Type B pancreatic cell (in vitro differentiated cells): Measurements from ENCODE around the genes CCL2, LIG3 and NLE1.

GRCh38 chr17:32381545-32382210, 31.7 kb downstream of the ZNF207 start:
- PRO-cap, result no peak

- PRO-cap, result no peak
Observed at GRCh38 chr17:32384290-32385038, 34.5 kb downstream of the ZNF207 start.

DNA sequence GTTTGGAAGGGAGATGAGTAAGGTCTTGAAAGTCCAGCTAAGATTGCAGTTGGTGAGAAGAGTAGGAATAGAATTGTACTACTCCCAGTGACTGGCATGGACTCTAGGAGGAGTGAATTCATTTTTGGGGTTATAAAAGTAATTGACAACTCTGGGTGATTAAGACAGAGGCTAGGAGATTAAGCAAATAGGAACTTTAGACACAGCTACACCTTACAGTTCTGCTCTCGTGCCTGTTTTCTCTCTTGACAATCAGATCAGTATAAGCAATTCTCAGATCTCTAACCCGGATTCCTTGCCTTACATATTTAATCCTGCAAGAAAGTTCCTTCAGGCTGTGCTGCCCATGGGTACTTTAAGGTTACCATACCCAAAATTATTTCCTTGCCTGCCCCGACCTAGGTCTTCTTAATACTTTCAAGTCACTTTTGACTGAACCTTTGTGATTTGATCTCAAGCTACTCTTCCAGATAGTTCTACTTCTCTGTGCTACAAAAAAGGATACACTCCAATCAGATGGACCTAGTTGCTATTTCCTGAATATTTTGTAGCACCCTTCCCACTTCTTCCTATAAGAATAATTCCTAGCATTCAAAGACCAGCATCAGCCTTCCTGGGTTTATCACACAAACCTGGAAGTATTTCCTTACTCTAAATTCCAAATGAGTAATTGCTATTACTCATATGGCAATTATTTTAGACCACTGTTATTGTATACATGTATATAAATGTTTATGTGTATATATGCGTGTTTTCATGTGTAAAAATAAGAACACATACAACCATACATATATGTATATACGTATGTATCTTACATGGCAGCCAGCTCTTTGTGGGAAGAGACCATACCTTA, 130.9 kb downstream of the MYO1D start:
- PRO-cap, result no peak

- PRO-cap, result no peak
Observed at GRCh38 chr17:32851035-32852001, 25.6 kb downstream of the MYO1D start.

GRCh38 chr17:32856290-32857123, 20.4 kb downstream of the MYO1D start:
- PRO-cap, result no peak

DNA sequence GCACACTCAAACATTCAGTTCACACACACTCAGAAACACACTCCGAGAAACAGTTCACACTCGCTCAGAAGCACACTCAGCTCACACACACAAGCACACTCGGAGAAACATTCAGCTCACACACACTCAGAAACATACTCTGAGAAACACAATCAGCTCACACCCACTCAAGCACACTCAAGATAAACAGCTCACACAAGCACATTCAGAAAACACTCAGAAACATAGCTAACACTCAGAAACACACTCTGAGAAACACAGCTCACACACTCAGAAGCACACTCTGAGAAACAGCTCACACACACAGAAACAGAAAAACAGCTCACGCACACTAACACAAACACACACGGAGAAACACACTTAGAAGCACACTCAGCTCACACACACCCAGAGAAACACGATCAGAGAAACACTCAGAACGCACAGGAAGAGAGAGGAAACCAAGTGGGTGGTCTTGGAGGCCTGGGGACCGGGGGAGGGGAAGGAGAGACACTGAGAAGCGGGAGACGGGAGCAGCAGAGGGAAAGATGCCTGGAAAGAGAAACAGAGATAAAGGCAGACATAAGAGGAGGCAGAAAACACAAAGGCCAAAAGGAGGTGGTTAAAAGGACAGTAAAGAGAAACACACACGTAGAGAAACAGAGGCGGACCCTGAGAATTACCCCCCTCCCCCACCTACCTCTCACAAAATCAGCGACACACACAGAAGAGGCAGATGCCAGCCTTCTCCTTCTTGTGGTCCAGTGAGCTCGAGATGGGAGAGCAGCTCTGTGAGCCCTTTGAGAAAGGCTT, 1.2 kb downstream of the TMEM98 start:
- PRO-cap, result no peak

GRCh38 chr17:32936776-32937697, 9.1 kb downstream of the TMEM98 start:
- PRO-cap, result no peak

GRCh38 chr17:34254669-34255821, at the start of gene CCL2:
CCL2 (plus strand) TSS chr17:34255285.
- PRO-cap, result no peak

- PRO-cap, result no peak
Observed at GRCh38 chr17:34580586-34581442, 1.4 kb downstream of the TMEM132E start.

DNA sequence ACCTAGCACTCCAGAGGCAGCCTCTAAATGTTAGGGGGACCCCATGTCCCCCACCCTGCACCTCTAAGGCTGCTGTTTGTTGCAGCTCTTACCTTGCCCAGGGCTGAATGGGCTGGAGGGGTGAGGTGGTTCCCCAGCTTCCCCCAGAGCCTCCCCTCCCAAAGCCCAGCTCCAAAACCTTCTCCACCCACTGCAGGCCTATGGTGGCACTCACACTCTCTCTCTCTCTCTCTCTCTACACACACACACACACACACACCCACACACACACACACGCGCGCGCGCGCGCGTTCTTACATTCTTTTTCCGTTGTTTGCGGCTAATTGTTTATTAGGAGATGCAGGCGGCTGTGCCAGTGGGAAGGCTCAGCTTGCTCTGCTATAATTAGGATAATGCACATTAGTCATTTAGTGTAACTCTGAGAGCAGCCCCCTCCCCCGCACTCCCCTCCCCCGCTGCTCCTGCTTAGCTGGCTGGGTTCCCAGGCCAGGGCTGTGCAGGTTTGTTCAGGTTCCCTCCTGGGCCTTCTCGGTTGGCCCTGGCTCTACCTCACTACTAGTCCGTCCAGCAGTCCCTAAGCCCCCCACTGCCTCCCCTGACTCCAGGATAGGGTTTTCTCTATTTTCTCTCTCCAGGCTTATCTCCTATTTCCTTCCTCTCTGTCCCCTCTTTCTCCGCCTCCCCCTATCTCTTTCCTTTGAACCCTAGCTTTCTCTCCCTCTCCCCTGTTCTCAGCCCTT, 33.7 kb downstream of the TMEM132E start:
- PRO-cap, result no peak

GRCh38 chr17:34638219-34638613, 58.8 kb downstream of the TMEM132E start:
- PRO-cap, result no peak

DNA sequence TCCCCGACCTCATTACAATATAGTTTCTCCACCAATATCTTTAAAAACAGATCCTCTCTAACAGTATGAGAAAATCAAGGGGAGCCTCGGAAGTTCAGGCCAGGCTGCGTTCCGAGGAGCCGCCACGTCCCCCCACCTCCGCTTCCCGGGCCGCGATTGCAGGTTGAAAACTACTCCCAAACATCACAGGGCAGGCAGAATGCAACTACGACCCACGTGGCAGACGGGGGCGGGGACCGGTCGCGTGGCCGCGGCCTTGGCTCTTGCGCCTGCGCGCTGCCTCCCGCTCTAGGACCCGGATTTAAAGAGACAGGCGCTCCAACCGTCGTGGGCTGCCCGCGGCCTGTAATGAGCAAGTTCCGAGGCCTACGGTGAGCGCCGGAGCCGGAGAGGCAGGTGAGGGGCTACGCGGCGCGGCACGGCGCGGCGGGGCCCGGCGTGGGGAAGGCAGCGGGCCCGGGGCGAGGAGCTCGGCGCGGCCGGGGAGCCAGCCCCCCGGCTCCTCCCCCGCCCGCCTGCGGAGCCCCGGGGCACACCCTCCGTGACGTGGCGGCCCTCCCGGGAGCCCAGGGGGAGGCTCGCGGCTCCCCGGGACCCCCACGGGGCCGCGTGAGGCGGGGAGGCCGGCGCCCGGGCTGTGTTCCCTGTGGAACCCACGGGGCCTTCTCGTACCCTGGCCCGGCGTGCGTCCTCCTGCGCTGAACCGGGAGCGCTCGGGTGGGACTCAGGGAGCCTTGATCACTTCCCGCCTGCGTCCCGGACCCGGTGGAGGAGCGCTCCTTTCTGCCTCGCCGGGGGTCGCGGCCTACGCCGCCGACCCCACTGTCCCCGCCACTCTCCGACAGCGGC, at the start of gene LIG3:
Gene LIG3, plus strand, starts transcription at position 286 of the 849 bp plus-strand sequence.
- PRO-cap, result bidirectional peak, plus-strand start at position 304 of the sequence, minus-strand start at position 158 of the sequence; bidirectional peak, plus-strand start at position 342 of the sequence, minus-strand start at position 517 of the sequence

DNA sequence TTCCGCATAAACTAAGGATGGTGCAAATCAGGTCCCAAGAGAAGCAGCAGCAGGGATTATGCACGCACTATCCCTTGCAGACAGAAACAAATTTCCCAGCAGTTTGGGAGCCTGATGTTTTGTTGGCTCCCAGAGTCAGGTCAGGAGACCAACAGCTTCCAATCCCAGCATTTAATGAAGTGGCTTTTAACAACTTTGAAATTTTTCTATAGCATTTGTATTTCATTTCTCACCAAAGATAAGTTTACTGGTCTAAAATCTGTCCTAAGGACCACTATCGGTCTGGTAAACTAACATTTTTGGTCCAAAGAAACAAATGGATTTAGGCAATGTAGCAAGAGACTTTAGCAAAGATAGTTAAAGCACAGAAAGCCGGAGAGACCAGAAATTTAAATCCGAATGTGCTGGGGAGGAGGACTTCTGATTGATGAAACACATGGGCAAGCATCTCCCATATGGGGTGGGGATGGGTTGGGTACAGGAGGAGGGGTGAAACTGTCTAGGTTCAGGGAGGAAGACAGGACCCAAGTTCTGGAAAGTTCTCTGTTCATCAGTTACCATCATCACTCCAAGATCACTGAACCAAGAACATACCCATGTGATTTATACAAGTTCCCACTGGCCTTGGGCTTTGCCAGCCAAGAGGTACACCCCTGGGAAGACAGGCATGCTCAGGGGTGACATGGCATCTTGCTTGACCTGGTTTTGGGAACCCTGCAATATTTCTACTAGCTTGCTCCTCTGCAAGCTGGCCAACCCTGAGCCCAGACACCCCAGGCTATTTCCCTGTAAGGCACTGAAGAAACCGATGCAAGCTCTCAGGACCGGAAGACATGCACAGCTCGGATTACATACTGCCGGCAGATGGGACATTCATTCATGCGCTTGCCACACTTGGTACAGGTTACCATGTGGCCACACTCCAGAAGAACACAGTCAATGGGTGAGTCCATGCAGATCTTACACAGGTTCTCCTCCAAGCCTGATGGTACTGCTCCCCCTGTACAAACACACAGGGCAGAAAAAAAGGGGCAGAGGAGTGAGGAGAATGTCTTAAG, 31.2 kb downstream of the LIG3 start:
- PRO-cap, result no peak

DNA sequence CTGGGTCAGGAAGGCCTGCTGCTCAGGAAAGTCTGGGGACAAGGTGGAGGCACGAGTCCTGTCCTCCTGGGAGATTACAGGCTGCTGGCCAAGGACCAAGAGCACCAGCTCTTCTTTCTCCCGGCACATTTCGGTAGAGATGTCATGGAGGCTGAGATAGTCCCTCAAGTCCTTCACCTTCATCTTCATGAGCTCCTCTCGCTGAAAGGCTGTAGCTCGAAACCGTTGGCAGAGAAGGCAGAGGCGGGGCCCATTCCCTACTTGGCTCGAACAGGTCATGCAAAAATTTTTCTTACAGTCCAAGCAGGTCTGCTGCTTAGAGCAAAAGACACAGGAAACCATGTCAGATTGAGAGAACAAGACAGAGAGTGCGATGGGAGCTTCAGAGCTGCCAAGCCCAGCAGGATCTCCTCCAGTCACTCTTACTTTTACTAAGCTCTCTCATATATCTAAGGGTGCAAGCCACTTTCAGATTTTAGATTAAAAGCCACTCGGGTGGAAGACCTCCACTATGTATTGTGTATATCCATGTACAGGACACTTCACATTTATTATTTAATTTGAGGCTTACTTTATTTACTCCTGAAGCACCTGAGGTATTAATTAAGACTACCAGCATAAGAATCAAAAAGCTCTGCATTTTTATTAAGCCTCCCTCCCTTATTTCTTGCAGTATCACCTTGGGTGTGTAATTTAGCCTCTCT, 41.3 kb downstream of the LIG3 start:
- PRO-cap, result no peak

- PRO-cap, result no peak
Observed at GRCh38 chr17:35069228-35069808, 5.8 kb upstream of the RFFL start.

DNA sequence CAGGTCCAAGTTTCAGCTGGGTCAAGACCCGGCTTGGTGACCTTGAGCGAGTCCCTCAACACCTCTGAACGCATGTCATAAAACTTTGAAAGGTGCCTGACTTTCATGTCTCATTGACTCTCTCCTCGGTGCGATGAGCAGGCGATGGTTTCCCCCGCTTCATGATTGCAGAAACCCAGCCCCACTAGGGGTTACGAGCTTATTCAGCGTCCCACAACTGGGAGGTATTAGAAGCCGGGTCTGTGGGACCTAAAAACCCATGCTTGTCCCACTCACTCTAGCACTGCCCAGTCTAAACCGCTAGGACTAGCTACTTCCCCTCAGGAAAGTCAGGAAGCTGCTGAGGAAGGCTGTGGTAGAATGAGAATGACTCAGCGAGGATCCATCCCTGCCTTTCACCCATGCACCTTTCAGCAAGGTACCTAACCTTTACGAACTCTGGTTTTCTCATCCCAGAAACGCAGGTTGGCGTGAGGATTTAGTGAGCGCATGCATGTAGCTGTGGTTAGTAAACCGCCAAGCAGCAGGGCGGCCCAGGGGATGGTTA, 26.2 kb upstream of the RFFL start:
- PRO-cap, result no peak

DNA sequence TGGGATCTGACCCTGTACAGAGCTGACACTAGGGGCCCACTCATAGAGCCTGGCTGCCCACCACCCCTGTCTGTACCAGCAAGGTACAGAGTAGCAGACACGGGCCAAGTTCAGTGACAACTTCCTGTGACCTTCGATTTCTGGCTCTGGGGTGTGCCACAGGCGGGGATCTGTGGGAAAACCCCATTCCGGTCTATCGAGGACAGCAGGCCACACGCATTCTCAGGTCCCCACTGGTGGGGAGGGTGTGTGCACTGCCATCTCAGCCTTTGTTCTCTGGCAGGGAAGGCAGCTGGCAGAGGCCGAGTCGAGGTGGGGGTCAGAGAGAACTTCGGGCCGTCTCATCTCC, 10.0 kb downstream of the NLE1 start:
- PRO-cap, result no peak

DNA sequence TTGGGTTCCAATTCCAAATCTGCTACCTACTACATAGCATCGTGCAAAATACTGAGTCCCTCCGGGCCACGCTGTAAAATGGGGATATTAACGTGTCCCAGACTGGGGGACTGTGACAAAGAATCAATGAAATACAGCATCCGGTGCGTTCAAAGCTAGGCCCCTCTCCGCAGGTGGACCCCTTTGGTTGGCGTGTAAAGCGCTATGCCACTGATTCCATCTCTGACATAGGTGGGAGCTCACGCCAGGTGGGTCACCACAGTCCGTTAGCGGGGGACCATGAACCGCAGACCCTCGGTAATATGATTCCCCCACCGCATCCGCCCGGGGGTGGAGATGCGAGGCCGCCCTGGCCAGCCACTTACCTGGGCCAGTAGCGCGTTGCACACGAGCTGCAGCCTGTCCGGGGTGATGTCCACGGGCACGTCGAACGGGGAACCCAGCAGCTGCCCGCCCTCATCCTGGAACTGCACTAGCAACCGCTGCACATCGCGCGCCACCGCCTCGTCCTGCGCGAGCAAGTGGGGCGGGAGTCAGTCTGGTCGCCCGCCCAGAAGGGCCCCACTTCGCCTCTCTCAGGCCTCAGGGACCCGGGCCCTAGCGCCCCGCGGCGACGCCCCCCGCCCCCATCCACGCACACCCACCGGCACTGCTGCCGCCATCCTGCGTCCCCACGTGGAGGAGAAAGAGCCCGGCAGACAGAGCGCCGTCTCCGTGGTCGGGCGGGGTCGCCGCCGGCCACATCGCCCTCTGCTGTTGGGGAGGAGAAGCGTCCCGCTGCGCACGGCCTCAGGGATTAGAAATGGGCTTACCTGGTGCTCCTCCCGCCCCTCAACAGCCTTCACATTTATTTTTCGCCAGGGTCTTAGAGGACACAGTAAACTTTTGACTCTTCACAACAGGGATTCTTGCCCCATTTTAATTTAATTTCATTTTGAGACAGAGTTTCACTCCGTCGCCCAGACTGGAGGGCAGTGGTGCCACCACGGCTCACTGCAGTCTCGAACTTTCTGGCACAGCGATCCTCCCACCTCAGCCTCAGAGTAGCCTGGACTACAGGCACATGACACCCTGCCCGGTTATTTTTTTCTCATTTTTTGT, at the start of gene NLE1:
Gene NLE1, minus strand, starts transcription at position 690 of the 1,101 bp plus-strand sequence.
- PRO-cap, result unidirectional peak, minus-strand start at position 684 of the sequence

DNA sequence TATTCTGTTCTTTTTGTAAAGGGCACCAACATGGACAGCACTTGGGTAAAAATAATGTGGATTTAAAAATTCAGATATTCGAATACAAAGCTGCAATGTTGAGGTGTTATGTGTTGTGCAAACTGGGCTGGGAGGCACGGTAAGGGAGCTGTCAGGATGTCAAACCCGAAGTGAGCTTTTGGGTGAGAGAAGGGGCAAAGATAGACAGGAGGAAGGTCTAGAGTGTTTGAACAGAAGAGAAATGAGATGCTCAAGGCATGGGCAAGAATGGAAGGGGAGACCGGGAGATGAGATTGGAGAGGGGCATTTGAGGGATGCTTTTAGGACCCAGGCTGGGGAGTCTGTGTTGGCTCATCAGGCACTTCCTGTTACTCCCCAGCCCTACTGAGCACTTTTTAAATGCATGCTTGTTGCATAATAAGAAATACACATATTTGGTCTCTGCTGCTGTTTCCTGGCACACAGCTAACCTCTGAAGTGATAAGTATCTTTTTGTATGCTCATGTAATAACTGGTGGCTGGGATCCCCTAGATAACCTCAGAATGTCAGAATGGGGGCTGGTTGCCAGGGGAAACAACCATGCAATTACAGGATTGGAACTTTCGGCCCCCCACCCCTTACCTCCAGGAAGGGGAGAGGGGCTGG, 13.7 kb downstream of the UNC45B start:
- PRO-cap, result no peak

DNA sequence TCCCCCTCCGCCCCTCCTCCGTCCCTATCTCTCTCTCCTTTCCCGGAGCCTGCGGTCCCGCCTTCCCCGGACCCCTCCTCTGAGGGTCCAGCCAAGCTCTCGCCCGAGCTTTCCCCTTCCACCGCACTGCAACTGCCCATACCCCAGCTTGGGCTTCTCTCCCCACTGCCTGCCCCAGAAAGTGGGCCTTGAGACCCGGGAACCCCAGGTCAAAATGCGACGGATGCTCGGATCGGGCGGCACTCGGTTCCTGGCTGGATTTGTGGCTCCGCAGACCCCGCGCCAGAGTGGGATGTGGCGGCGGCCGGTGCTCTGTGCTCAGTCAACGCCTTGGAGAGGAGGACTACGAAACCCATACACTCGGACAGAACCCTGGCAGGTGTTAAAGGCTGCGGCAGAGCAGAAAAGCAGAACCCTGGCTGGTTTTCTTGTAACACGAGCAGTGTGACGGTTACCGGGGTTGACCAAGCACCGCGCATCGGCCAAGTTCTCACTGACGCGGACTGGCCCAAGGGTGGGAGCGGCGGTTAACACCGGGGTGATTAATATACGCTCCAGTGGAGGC, 834 bp upstream of the SLFN13 start:
- PRO-cap, result no peak